H7 (cell line): Measurements from ENCODE around the gene PAXIP1.

DNA sequence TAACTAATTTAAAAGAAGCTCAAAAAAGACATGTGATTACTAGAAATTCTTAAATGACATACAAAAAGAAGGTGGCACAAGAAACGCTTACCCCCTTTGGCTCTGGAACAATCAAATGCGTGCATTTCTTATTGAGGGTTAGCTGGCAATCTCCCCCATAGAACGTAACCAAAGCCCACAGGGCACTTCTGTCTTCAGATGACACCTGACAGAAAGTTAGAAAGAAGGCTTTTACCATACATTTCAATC, 19.9 kb downstream of the PAXIP1 start:
- RAMPAGE, long total RNA = no peak

DNA sequence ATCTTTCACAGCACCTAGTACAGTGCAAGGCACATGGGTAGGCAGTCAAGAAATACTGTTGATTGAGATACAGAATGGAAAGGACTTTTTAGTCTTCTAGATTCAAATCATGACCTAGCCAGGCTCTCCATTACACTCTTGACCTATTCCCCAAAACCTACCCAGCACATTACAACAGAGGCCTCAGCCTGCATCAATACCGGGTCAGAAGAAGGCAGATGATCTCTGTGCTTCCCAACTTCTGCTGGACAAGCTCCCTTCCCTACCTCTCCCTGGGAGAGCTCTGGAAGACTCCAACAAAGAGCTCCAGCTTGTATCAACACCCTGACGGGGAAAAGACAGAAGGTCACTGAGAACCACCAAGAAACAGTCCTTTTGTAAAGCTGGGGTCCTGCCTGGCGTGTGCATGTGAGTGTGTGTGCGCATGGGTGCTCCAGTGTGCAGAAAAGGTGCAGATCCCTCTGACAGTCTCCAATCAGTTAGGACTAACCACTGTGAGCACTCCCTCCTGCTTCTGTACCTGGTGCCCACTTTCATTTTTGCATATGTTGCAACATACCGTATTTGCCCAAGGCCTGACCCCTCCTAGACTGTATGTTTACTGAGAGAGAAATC, 17.0 kb downstream of the PAXIP1 start:
- RAMPAGE, long total RNA = no peak

DNA sequence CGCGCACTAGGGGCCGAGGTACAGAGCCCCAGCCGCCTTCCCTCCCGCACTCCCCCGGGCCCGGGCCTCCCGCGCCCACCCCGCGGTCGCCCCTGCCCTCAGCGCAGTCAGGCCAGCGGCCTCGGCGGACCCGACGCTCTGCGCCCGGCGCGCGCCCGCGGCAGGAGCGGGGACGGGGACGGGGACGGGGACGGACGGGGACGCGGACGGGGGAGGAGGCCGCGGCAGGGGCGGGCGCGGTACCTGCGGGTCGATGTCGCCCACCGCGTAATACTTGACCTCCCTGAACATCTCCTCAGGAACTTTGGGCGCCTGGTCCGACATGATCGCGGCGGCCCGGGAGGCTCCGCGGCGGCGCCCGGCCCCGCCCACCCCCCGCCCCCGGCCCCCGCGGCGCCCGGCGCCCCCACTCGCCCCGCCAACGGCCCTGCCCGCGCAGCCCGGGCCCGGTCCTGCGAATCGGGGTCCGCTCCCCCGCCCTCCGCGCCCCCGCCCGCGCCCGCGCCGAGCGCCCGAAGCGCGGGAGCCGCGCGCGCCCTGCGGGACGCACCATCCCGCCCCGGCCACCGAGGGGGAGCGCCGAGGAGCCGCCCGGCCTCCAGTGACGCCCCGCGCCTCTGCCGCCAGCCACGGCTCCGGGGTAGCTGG, at the start of gene PAXIP1:
Gene PAXIP1, minus strand, starts transcription at position 519 of the 648 bp plus-strand sequence.
- RAMPAGE, long total RNA = start-site peak on the minus strand centred at position 354 of the sequence, 33 bp wide, 63 reads

GRCh38 chr7:155070448-155070795, 298 bp downstream of the HTR5A start:
- RAMPAGE, long total RNA = no peak

- RAMPAGE, long total RNA = no peak
Observed at GRCh38 chr7:155208878-155209540, 88.7 kb upstream of the INSIG1 start.

GRCh38 chr7:155244484-155245018, 53.1 kb upstream of the INSIG1 start:
- RAMPAGE, long total RNA = no peak

DNA sequence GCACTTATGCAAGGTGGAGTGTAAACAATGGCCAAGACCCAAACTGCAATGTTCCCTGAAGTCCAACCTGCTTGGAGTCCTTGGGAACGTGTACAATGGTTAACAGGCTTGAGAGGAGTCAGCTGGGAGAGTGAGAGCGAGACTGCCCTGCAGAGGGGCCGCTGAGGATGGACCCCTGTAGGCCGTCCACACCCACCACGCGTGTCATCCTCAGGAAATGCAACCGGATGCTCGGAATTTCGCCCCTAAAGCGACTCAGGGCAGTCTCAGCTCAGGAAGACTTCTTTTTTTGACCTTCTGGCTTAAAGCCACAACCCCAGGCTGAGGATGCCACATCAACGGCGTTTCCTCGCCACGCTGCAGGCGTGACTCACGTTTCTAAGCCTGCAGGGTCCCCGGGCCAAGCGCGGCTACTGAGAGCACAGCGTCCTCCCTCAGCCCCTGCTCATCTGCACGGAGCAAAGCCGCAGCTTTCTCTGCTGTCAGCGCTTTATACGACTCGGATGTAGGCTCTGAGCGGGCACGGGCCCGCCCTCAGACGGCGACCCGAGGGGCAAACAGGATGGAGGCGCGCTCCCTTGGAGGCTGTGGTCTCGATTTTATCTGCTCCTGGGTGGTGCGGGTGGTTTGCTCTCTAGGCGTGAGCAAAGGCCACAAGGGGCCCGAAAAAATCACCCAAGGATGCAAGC, 877 bp upstream of the INSIG1 start:
- RAMPAGE, long total RNA = no peak

GRCh38 chr7:155303040-155303961, 5.6 kb downstream of the INSIG1 start:
- RAMPAGE, long total RNA = no peak

GRCh38 chr7:155303962-155304415, 6.3 kb downstream of the INSIG1 start:
- RAMPAGE, long total RNA = no peak

GRCh38 chr7:155316789-155317226, 19.1 kb downstream of the INSIG1 start:
- RAMPAGE, long total RNA = no peak

DNA sequence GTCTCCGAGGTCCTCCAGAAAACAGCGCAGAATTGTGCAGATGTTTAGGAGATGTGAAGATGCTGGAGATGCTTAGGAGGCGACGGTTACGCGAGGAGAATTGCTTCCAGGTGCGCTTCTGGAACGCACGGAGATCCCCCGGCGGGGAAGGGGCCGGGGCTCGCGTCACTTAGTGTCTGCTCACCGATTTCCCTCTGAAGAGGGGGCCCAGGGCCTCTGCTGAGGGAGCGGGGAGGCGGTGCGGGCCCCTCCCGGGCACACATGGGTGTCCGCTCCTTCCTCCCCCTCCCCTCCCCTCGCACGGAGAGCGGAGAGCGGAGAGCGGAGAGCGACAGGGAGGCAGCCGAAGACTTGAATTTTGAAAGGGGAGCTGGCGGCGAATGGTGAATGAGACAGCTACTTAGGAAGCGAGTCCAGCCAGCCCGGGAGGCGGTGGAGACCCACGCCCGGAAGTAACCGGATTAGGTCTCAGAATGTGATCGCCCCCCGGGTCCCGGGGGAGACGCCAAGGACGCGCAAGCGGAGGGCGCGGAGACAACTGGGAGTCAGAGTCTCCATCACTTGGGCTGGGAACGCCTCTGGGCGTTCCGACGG, 8.7 kb upstream of the EN2 start:
- RAMPAGE, long total RNA = no peak

GRCh38 chr7:155509797-155510370, 36.5 kb downstream of the CNPY1 start:
- RAMPAGE, long total RNA = start-site peak on the minus strand at chr7:155509958-155509974, 28 reads

DNA sequence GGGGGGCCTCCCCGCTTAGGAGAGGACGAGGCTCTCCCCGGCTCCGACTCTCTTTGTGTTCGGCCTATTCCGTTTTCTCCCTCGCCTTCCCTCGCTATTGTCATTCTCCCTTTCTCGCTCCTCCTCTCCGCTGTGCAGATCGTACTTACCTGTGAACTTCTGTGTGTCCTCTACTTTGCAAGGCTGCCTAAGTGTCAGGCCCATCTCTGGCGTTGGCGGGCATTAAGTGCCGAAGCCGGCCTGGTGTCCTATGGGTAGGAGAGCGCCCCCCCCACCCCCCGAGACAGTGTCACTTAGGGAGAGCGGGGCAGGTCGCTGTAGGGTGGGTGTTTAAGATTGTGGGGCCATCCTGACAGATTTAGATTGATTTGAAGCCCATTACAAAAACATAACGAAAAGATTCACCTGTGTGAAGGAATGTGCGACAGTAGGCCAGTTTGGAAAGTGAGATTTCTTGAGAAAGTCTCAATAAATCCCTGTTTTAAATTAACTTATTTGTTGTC, 572 bp downstream of the RBM33 start:
- RAMPAGE, long total RNA = no peak

DNA sequence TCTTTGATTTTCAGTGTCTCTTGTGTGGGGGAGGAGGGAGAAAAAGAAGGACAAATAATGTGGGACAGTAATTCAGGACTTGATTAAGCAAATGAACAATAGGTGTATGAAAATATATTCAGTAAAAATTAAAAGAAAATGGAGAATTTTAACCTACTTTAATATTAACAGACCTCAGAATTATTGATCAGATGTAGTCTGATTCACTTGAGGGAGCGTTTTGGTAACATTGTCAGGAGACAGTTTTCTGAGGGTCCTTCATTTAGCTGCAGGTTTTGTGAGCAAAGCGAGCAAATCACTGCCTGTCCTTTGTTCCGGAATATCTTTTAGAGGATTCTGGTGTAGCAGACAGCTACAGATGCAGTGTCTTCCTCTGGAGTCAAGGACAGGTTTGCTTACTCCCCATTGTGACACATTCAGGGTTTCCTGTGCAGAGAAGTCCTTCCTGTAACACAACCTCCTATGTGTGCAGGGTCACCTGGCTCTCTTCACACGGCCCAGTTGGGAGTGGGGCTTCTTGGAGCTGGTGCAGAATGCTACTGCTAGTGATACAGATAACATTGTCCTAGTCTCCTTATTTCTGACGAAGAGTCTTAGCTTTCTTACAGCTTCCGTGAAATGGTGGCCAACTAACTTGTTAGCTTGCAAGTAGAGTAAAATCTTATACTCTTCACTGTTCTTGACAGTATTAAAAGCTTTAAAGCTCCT, 47.8 kb downstream of the RBM33 start:
- RAMPAGE, long total RNA = no peak

DNA sequence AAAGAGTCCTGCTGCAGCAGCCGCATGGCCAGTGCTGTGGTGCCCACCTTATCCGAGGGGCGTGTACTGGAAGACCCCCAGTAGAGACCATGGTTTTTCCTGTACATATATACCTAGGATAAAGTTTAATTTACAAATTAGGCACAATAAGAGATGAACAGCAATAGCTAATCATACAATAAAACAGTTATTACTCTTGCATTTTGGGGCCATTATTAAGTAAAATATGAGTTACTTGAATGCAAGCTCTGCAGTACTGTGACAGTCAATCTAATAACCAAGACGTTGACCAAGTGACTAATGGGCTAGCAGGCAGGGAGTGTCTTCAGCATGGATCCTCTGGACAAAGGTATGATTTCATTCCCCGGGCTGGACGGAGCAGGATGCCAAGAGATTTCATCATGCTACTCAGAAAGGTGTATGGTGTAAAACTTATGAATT, 81.0 kb downstream of the SHH start:
- RAMPAGE, long total RNA = no peak

GRCh38 chr7:155763491-155764090, 48.7 kb downstream of the SHH start:
- RAMPAGE, long total RNA = no peak

DNA sequence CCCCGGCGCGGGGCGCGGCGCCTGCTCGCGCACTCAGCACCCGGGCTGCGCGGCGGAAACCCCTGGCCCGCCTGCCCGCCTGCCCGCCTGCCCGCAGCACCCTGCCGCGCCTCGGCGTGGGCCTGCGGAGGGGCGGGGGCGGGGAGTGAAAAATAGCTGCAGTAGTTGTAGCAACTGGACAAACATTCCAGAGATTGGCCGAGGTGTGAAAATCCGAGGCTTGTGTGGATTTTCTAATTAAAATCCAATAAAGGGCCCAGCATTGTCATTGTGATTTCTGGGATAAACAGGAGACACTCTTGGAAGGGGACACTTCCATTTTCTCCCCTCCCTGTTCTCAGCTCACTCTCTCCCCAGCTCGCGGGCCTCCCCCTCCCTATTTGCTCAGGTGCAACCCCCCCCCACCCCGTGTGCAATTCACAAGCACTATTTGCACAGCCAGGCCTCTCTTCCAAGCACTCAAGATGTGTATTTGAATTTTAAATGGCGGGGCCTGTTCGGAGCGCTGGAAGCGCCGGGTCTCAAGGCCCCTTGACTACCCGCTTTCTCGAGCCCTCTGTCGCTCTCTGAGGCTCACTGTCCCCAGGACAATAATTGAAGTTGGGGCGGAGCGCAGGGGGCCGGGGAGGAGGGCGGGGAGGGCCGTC, 8.0 kb downstream of the SHH start:
- RAMPAGE, long total RNA = no peak

- RAMPAGE, long total RNA = no peak
Observed at GRCh38 chr7:155805192-155805366, 7.2 kb downstream of the SHH start.

DNA sequence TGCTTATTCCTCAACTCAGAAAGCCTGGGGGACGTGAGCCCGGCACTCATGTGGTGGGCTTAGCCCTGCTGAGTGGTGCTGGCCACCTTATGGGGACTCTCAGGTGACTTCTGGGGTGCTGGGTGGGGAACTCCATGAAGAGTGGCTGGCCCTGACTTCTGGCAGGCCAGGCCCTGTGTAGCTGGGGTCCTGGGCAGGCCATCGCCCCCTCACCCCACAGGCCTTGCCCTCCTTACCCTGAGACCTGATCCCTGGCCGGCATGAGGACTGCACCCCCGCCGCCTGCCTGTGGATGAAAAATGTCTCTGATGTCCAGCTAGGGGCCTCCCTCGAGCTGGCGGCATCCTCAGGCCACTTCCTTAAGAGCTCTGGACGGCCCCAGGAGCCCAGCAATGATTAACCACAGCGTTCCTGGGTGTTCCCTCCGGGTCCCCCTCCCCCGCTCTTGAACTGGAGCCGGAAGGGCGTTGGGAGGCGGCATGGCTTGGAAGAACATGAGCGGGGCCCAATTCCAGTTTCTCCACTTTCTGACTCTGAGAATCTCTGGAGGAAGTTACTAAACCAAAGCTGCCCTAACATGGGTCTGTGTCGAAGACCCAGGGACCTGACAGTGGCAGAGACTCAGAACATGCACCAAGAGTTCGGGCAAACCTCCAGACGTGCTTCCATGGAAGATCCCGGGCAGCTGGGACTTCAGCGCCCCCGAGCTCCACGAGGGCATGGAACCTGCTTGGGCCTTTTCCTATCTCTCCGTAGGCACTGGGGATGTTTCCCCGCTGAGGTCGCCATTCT, 31.9 kb upstream of the SHH start:
- RAMPAGE, long total RNA = no peak

DNA sequence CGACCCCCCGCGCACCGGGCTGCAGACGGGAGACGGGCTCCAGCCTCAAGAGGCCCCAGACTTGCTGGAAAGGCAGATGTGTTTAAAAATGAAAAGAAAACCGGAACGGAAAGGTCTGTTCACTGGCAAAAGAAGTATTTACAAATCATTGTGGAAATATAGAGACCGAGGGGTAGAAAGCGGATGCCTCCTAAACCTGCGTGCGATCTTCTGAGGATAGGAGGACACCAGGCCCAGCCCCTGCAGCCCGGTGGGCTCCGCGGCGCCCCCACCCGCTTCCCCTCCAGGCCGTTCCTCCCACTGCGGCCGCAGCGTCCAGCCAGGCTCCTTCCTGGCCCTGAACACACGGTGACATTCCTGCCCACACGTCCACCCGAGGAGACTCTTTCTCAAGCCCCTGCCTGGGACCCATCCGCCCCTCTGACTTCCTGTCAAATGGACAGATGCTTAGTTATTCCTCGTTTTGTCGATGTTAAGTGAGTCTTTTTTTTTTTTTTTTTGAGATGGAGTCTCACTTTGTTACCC, 32.5 kb upstream of the RNF32 start:
- RAMPAGE, long total RNA = no peak